ENCODE results near the genes TMEM44 and ACAP2.

GRCh38 chr3:194485306-194485762, 1.5 kb downstream of the ATP13A3 start:
- RRBS, result no CpG with 5 or more reads among the region's 5 CpGs

GRCh38 chr3:194609641-194610123, 23.5 kb downstream of the TMEM44 start:
- RRBS, result no CpG with 5 or more reads among the region's 16 CpGs

DNA sequence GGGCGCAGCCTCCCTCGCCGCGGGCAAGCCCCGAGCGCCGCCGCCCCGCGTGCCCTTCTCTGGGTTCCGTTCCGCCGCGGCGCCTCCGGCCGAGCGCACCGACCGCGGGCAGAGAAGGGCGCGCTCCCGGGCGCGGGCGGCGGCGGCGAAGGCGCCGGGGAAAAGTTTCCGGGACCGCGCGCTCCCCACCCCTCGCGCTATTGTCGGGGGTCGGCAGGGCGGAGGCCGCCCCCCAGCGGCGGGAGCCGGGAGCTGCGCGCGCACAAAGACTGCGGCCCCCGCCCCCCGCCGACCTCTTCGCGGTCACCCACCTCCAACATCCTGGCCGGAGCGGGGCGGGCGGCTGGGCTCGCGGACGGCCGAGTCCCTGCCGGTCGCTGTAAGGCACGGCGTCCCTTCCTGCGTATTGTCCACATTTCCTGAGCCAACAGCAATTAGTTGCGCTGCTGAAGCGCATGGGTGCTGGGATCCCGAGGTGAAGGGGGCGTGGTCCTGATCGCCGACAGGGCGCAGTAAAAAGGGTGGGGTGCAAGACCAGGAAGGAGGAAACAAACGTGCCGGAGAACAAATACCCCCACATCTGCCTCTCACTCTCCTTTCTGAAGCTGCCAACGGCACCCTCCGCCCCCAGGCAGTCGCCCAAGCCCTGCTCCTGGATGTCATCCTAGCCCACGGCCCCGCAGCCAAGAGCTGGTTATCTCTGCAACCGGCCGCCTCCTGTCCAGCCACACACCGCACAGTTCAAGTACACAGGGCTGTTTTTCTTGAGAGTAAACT, at the start of gene TMEM44:
Gene TMEM44 (minus strand): TSS at position 168 of the 777 bp plus-strand sequence.
- RRBS, result under 1% methylated on average over 45 of the region's 84 CpGs

GRCh38 chr3:194665013-194665736, 6.8 kb downstream of the LSG1 start:
- RRBS, result no CpG with 5 or more reads among the region's 8 CpGs

GRCh38 chr3:194730327-194730944, 44.8 kb downstream of the FAM43A start:
- RRBS, result no CpG with 5 or more reads among the region's 11 CpGs

DNA sequence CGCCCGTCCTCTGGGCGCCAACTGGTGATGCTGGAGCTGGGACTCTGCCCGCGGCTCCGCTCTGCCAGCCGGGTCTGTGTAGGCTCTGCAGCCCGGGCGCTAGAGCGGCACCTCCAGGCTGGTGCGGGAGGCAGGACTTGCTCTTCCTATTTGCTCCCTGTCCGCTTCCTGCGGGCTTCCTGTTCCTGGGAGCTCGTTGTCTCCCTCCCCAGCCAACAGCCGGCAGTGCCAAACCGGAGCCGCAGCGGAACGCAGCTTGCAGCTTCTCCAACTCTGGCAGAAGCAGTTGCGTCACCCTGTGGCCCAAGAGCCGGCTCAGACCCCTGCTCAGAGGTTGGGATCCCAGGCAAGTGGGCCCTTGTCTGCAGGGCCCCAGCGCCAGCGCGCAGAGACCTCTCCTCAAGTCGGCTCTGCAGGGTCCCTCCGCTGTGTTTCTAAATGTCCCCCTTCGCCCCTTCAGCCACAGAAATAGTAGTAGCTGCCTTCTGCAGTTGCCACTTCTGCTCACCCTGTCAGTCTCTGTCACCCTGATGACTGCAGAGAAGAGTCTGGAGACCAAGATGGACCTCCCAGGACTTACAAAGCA, 285.7 kb downstream of the XXYLT1 start:
- RRBS, result 35% methylated on average over 6 of the region's 27 CpGs

DNA sequence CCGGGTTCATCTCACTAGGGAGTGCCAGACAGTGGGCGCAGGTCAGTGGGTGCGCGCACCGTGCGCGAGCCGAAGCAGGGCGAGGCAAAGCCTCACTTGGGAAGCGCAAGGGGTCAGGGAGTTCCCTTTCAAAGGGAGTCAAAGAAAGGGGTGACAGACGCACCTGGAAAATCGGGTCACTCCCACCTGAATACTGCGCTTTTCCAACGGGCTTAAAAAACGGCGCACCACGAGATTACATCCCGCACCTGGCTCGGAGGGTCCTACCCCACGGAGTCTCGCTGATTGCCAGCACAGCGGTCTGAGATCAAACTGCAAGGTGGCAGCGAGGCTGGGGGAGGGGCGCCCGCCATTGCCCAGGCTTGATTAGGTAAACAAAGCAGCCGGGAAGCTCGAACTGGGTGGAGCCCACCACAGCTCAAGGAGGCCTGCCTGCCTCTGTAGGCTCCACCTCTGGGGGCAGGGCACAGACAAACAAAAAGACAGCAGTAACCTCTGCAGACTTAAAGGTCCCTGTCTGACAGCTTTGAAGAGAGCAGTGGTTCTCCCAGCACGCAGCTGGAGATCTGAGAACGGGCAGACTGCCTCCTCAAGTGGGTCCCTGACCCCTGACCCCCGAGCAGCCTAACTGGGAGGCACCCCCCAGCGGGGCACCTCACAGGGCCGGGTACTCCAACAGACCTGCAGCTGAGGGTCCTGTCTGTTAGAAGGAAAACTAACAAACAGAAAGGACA, 183.0 kb downstream of the XXYLT1 start:
- RRBS, result no CpG with 5 or more reads among the region's 32 CpGs

DNA sequence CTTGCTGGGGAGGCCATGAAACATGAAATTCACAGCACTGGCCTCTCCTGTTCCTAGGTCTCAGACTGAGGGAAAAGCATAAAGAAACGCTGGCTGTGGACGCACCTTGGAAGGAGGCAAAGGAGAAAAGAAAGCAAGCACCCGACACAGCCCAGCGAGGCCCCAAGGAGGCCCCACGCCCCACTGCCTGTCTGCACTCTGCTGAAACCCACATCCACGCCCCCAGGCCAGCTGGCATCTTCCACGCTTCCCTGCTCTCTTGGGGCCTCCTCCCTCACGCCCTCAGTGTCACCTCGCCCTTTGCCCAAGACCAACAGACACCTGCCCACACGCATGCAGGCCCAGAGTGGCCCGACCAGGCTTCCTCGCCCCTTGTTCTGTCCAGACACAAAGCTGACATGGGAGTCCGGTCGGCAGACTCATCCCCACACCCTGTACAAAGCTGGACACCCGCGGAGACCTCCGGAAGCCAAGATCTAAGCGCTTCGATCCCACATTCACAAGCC, 176.8 kb downstream of the XXYLT1 start:
- RRBS, result 73% methylated on average over 5 of the region's 19 CpGs

- RRBS, result no CpG with 5 or more reads among the region's 12 CpGs
Observed at GRCh38 chr3:195148417-195149162, 122.4 kb downstream of the XXYLT1 start.

- RRBS, result no CpG with 5 or more reads among the region's 15 CpGs
Observed at GRCh38 chr3:195180260-195180768, 90.6 kb downstream of the XXYLT1 start.

DNA sequence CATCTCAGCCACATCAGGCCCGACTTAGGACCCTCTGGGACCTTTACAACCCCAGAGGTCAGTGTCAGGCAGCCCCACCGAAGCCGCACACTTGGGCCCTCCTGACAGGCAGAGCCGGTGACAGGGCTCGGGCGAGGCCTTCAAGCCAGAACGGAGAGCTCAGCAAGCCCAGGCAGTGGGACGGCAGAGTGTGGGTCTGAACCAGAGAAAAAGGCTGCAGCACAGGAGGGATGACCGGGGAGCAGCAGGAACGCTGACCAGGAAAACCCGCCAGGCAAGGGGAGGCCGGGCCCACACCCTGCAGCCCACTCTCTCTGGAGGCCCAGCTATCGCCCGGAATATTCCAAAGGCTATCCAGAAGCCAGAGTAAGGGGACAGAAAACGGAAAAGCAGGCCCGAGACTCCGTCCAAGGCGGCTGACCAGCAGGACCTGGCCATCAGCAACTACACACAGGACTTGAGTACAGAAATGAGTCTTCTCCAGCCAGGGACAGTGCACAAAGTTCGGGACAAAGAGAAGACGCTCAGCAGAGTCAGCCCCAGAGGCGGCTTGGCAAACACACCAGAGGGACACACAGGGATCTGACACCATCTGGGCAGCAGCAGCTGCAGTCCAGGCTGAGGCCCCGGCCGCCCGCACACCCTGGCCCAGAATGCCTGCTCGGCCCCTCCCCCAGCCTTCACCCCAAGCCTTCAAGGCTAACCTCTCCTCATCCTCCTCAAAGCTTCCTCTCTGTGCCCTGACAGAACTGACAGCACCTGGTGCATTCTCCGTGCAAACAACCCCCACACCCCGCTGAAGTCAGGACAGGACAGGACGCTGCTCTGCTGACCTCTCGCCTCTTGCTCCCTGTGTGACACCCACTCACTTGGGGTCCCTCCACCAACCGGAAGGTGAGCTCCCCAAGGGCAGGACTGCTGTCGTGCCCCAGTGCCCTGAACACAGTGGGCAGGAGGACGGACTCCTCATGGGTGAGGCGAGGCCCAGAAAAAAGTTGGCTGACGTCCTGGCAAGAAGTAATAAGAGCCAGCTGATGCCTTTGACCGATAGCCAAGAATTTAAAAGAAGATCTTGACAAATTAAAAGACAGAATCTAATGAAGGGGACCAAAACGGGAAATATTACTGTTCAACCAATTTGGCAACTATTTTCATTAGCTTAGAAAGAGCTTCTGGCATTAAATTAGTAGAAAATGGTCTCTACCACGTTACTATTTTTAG, 61.1 kb downstream of the XXYLT1 start:
- RRBS, result 92% methylated on average over 6 of the region's 37 CpGs

DNA sequence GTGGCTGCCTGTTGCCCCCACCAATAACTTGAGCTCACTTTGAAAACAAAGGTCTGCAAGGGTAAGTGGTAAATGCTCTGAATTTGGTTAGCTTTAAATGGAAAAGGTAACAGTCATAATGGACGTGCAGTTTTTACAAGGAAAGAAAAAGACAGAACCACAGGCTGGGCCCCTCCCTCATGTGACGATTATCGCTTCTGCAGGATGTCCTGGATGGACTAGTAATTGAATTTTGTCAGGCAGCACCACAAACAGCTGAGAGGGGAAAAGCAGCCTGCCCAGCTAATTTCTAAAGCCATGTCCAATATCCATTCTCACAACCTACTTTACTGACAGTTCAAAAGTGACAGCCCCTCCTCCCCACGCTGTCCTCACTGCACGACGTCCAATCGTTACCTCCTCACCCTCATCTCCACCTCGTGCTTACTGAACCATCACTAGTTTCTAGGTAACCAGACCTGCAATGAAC, 27.3 kb downstream of the XXYLT1 start:
- RRBS, result no CpG with 5 or more reads among the region's 8 CpGs

- RRBS, result no CpG with 5 or more reads among the region's 3 CpGs
Observed at GRCh38 chr3:195426022-195426588, 16.7 kb downstream of the ACAP2 start.

GRCh38 chr3:195442713-195443588, at the start of gene ACAP2:
TSS of gene ACAP2 (minus strand) at chr3:195443020.
- RRBS, result under 1% methylated on average over 14 of the region's 89 CpGs

DNA sequence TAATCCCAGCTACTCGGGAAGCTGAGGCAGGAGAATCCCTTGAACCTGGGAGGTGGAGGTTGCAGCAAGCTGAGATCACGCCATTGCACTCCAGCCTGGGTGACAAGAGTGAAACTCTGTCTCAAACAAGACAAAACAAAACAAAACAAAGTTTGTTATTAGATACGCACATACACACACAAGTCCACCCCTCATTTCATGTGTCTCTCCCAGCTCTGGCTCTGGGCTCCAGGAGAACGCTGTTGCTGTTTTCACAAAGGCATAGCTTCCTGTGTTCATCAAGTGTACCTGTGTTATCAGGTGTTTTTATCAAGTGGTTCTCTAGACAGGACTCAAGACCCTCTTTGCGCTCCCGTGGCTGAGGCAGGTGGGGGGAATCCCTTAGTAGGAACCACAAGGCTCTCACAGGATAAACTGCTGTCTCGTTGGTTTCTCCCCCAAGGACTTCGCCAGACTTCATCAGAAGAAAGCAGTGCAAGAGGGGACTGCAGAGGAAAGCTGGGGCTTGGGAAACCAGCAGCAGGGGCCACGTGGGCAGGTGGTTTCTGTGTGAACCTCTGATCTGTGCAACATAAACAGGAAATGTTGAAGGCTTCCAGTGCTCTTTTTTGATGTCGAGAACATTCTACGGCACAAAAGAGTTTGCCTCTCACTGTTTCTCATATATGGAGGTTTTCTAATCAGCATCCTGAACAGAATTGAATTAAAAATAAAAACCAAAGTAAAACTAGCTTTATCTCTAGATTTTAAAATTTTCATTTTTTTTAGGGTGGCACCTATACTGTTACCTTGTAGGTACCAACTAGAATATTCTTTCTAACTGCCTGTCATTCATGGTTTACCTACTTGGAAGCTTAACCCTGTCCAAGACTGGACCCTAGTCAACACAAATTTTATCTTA, 7.0 kb upstream of the PPP1R2 start:
- RRBS, result no CpG with 5 or more reads among the region's 11 CpGs

- RRBS, result no CpG with 5 or more reads among the region's 6 CpGs
Observed at GRCh38 chr3:195555205-195555601, 12.1 kb upstream of the PPP1R2 start.

- RRBS, result 97% methylated on average over 1 of the region's 8 CpGs
Observed at GRCh38 chr3:195573829-195574059, 10.0 kb downstream of the APOD start.

GRCh38 chr3:195617656-195618135, 34.0 kb upstream of the APOD start:
- RRBS, result 62% methylated on average over 4 of the region's 14 CpGs

DNA sequence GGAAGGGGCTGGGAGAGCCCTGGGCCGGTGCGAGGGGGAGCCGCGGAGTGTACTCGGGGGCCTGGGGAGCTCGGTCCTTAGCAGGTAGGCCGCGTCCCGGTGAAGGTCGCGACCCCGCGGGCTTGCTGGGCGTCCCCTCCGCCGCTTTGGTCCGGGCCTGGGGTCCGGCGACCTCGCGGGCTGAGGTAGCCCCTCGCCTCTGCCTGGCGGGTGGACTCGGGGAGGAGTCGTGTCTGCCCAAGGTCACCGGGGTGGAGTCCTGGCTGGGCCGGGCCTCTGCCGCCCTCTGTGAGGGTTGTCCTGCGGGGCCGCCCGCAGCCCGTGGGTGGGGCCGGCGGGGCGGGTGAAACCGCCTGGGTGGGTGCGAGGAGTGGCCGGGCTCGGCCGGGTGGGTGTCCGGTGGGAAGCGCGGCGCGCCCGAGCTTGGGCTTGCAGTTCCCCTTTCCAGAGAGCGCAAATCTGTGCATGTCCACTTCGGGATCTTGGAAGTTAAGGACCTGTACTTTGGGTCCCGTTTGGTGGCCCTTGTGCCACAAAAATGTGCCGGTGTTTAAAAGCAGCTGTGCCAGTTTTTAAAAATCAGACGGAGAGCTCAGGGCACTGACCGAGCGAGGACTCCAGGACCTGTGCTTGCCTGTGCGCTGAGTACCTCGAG, 62.4 kb upstream of the MUC20 start:
- RRBS, result 1% methylated on average over 6 of the region's 55 CpGs

- RRBS, result no CpG with 5 or more reads among the region's 3 CpGs
Observed at GRCh38 chr3:195688923-195689145, 31.9 kb upstream of the MUC20 start.